Measurements from ENCODE around the gene ZBTB7B.

DNA sequence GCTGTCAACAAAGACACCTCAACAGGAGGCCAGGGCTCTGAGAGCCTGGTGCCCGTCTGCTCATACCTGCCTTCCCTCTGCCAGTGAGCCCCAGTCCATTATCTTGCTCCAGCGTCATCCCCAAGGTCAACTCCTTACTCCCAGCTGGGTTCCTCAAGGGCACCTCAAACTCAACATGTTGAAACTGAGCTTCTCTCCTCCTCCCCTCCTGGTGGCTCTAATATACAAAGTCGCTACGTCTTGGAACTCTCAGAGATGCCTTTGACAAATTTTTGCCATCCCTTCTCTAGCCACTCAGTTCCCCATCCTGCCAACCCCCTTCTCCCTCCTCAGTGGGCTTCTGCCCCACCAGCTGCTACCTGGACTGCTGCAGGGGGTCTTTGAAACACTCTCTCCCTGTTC is 3.2 kb downstream of the PBXIP1 start:
- RRBS: no CpG with 5 or more reads among the region's 4 CpGs

- RRBS: no CpG with 5 or more reads among the region's 3 CpGs
Measured at GRCh38 chr1:154971340-154971754, 800 bp upstream of the SHC1 start.

DNA sequence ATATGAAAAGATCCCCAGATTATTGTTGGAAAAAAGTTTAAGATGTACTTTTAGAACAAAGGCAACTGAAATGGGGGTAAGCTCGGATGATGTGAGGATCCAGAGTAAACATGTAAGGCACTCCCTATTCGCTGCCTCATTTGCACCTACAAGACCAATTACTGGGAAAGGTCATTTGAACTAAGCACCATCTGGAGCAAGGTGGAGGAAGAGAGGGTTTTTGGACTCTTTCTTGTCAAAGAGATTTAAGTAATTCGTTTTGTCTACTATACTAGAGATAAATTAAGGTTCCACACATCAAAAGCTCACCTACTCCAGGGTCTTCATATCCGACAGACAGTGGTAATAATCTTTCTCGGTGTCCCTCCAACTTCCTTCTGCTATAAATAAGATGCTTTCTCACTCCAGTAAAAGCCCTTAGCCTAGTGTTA is 610 bp upstream of the FLAD1 start:
- RRBS: no CpG with 5 or more reads among the region's 5 CpGs

GRCh38 chr1:155001631-155001992 is 990 bp upstream of the ZBTB7B start:
- RRBS: no CpG with 5 or more reads among the region's 26 CpGs

DNA sequence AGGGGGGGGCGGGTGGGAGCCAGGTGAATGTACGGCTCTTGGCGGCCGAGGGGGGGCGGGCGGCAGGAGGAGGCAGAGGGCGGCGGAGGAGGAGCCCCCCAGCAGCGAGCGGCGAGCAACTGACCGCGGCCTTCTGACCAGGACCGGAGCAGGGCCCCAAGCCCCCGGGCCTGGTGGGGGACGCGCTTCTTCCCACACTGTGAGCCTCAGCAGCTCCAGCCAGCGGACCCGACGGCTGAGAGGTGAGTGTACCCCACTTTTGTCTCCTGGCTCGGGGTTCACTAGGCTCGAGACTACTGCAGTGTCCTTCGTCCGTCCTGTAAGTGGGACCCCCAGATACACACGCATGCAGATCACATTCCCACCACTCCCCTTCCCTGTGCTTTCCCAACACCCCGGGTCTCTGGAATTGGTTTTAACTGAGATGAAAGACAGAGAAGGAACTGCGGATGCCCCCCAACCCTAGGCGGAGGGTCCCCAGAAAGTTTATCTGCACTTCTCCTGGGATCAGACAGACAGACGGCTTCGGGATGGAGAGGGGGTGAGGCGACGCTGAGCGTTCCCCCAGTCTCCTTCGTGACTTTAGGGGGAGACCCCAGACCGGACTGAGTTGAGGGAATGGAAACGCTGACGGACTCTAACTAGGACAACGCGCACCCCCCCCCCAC is at the start of gene ZBTB7B:
ZBTB7B (plus strand) TSS at position 101 of the 668 bp plus-strand sequence.
- RRBS: no CpG with 5 or more reads among the region's 39 CpGs

GRCh38 chr1:155004457-155004898 is 1.9 kb downstream of the ZBTB7B start:
- RRBS: no CpG with 5 or more reads among the region's 3 CpGs

DNA sequence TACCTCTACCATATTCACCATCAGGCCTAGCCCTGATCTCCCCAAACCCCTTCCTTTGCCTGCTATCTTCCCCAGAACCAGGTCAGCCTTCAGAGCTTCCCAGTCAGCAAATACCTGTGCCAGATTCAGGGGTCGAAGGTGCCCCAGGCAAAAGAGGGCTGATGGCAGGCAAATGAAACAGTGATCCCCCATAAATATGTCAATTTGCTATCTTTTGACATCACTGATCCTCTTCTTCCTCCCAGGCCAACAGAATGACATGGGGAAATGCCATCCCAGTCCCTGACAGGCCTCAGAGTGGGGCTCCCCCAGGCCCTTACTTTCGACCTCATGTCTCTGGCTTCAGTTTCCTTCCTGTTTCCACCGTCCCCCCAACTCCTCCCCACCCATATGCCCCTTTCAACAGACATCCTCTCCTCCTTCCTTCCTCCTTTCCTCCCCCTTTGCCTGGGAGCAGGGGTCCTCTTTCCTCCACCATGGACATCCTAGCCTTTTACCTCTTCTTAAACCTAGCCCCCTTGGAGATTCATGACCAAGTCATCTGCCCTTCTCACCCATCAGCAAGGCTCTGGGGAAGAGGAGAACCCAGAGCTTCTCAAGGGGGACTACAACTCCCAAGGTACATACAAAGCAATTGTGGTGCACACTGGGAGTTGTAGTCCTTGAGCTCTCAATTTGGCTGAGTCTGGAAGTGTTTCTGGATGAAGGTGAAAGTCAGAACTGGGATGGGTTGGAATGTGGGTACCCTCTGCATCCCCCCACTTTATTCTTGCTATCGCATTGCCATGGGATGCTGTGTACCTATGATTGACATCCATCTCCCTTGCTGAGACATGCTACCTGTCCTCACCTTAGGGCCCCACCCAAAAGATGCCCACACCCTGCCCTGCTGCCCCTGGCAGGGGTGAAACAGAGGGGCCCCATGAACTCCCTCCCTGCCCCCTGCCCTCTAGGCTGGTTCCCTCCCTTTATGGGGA is 4.1 kb downstream of the ZBTB7B start:
- RRBS: no CpG with 5 or more reads among the region's 4 CpGs

GRCh38 chr1:155037798-155038302 is 4.2 kb downstream of the DCST1 start:
- RRBS: no CpG with 5 or more reads among the region's 3 CpGs

GRCh38 chr1:155038411-155038929 is 4.8 kb downstream of the DCST1 start:
- RRBS: no CpG with 5 or more reads among the region's 8 CpGs

GRCh38 chr1:155057898-155058536 is 5.5 kb upstream of the EFNA4 start:
- RRBS: no CpG with 5 or more reads among the region's 10 CpGs

DNA sequence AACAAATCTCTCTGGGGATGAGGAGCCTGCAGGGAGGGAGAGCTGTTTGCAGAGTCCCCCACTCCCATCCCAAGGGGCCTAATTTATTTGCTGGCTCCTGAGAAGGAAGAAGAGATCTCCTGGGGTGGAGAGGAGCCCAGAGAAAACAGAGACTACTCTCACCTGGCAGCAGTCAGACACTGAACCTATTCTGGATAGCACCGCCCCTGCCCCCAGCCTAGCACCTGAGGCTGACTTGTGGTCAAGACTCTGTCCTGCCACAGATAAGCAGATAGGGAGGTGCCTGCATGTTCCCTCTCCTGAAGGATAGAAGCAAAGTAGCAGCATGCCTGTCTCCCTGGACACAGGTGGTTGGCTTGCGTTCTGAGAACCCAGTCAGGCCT is 1.4 kb upstream of the EFNA3 start:
- RRBS: no CpG with 5 or more reads among the region's 2 CpGs

GRCh38 chr1:155136728-155137333 is 1.2 kb downstream of the SLC50A1 start:
- RRBS: no CpG with 5 or more reads among the region's 9 CpGs

DNA sequence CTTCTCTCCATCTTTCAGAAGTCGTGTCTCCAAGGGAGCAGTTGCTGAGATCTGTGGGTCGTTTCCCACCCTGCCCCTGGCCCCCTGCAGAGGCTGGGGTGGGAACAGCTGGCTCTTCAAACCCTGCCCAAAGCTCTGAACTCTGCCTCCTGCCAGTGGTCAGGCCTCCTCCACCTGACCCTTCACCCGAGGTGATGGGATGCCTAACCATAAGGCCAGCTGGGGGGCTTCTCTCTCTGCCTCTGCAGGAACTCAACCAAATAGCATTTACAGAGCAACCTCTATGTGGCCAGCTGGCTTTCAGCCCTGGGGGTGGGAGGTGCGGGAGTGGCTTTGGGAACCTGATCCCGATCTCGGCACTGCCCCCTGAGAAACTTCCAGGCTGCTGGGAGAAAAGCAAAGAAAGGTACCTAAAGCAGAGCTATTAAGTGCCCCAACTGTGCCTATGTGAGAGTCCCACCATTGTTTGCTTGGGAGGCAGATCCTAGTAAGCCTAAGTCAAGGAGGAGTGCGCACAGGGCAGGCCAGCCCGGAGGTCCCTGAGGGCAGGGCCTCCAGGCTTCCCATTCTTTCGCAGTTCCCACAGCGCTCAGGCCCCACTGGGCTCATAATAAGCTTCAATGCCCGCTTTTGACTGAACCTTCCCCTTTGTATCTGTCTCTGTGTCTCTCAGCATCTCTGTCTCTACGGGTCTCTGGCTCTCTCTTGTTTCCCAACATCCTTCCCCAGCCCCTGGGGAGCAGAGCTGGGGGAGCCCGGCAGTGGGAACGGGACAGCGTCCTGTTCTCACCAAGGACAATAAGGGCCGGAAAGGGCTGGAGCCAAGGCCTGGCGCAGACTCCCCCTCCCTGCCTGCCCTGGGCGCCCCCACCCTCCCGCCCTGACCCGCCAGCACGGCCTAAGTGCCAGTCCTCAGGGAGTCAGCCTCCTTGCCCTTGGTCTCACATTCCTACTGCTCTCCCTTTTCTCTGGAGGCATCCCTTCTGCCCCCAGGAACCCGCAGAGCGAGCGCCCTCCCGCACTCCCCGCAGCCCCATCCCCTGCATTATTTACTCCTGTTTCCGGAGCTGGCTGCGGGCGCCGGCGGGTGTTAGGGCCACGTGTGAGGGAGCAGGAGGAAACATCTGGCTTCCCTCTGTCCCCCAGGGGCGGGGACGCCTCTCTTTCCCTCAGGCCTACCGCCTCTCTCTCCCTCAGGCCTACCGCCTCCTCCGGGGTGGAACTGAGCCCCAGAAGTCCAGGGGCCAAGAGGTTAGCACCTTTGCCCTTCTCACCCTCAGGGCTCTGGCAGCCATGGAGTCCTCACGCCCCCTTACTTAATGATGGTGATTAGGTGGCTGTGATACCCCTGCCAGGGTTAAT is 6.8 kb downstream of the KRTCAP2 start:
- RRBS: no CpG with 5 or more reads among the region's 38 CpGs

GRCh38 chr1:155174093-155175198 is 797 bp downstream of the TRIM46 start:
- RRBS: 72% methylated on average over 21 of the region's 47 CpGs

GRCh38 chr1:155218707-155219463 is 10.4 kb downstream of the MTX1 start:
- RRBS: no CpG with 5 or more reads among the region's 6 CpGs

GRCh38 chr1:155278095-155279098 is 1.1 kb downstream of the HCN3 start:
- RRBS: 15% methylated on average over 1 of the region's 26 CpGs

- RRBS: under 1% methylated on average over 7 of the region's 26 CpGs
Measured at GRCh38 chr1:155309125-155310174, 784 bp downstream of the FDPS start.

GRCh38 chr1:155313004-155313807 is 4.5 kb downstream of the FDPS start:
- RRBS: no CpG with 5 or more reads among the region's 10 CpGs

DNA sequence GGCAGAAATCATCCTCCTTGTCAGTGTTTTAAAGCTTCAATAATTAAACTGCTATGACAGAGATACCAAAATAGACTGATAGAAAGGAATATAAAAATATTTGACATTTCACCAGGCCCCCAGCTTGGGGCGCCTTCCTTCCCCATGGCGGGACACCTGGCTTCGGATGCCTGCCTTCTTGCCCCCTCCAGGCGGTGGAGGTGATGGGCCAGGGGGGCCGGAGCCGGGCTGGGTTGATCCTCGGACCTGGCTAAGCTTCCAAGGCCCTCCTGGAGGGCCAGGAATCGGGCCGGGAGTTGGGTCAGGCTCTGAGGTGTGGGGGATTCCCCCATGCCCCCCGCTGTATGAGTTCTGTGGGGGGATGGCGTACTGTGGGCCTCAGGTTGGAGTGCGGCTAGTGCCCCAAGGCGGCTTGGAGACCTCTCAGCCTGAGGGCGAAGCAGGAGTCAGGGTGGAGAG is 112.4 kb downstream of the RUSC1 start:
- RRBS: no CpG with 5 or more reads among the region's 14 CpGs

- RRBS: 1% methylated on average over 16 of the region's 56 CpGs
Measured at GRCh38 chr1:155562860-155563382, 318 bp upstream of the ASH1L start.

Data from PFSK-1 (cell line).